Astrocyte (in vitro differentiated cells and primary cell): ENCODE results near the genes SLC9A3 and TPPP.

DNA sequence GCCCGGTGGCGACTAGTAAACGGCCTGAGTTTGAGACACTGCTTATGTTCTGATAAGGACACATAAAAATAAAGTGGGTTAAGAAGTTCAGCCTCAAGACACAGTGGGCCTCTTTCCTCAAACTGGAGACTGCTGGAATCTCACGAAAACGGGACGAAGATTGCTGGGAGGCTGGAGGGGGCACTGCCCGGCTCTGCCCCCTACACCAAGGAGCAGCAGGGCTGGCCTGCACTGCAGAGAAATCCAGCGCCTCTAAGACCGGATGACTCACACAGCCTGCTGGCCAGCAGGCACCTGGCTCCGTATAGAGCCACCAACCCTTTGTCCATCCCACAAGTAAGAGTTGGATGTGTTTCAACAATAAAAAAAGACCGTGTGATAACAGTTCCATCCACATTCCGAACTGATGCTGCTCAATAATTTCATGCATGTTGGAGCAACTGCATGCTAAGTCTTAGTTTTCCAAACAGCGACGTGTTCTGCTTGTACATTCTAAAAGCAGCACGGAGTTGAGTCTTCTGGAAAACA lies 11.6 kb downstream of the CCDC127 start:
- PRO-cap = no peak
- RRBS, 2 experiments = 14 to 58% methylated on average over 3 to 4 of the region's 15 CpGs

DNA sequence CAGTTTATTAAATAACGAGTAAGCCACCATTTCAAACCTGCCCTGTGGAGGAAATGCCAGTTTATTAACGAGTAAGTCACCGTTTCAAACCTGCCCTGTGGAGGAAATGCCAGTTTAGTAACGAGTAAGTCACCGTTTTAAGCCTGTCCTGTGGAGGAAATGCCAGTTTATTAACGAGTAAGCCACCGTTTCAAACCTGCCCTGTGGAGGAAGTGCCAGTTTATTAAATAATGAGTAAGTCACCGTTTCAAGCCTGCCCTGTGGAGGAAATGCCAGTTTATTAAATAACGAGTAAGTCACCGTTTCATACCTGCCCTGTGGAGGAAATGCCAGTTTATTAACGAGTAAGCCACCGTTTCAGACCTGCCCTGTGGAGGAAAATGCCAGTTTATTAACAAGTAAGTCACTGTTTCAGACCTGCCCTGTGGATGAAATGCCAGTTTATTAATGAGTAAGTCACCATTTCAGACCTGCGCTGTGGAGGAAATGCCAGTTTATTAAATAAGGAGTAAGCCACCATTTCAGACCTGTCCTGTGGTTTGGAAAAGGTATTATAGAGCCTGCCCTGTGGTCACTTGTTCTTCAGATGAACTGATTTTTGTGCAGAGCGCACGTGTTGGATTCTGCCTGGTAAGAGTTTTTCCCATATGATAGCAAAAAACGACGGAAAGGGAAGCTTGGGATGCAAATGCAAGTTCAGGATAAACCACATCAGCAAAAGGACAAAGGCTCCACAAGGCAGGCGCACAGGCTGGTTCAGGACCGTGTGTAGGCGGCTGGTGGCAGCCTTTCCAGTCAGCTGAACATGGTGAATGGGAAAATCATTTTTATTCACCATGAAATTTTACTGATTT lies 18.8 kb upstream of the PDCD6 start:
- PRO-cap = no peak
- RRBS, 2 experiments = no CpG with 5 or more reads among the region's 20 CpGs

- PRO-cap = no peak
- RRBS, 2 experiments = no CpG with 5 or more reads among the region's 3 CpGs
Observed at GRCh38 chr5:253677-253978, 17.8 kb upstream of the PDCD6 start.

DNA sequence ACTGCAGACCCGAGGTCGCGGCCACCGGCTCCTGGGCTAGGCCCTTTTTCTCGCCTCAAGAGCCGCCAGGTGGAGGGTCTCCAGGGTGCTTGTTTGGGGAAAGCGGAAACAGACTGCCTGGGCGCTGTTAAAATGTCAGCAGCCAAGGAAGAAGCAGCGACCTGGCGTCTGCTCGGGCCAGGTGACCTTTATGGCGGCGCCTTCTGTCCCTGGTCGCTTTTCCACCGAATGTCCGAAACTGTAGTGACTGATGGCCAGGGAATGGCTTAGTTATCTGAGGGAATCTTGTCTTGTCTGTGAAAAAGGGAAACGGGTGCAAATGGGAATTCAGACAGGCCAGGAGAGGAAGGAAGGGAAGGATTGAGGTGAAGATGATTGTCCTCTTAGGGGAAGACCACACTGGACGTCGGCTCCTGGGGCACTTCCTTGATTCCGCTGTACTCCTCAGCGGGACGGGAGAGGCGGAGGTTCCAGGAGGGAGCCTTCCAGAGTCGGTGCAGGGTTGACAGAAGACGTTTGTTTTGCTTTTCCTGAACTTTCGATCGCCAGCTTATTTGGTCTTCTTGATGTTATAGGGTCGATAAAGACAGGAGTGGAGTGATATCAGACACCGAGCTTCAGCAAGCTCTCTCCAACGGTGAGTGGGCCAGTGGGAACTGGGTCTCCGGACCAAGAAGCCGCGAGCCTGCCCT lies 836 bp downstream of the PDCD6 start:
- PRO-cap = no peak
- RRBS, 2 experiments = no CpG with 5 or more reads among the region's 33 CpGs

- PRO-cap = no peak
- RRBS, 2 experiments = no CpG with 5 or more reads among the region's 14 CpGs
Observed at GRCh38 chr5:279940-280613, 8.6 kb downstream of the PDCD6 start.

- PRO-cap = no peak
- RRBS, 2 experiments = no CpG with 5 or more reads among the region's 7 CpGs
Observed at GRCh38 chr5:281502-281987, 10.1 kb downstream of the PDCD6 start.

DNA sequence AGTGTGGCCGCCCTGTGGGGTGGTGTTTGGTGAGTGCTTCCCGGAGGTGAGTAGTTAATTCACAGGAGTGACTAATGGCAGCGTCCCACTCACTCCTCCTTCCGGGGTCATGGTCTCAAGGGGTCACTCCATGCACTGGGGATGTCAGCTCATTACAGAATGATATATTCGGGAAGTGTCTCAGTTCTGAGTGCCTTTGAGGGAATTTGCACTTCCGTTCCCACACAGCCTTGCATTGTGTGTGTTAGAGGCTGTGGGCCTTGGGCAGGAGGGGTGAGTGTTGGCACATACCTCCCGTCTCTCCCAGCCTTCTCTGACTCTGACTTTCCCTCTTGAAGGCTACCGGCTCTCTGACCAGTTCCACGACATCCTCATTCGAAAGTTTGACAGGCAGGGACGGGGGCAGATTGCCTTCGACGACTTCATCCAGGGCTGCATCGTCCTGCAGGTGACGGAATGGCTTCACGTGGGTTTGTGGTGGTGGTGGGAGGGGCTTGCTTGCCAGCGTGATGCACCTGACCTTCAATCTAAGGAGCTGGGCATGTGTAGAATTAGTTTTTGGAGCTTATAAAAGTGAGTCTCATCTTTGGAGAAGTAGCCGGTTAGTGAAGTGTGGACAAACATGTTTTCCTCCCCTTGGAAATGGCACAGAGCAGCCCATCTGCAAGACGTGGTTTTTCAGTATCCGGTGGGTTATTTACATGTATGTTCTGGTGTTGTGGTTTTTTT lies 10.4 kb upstream of the AHRR start:
- PRO-cap = no peak
- RRBS, 2 experiments = 52 to 67% methylated on average over 5 of the region's 20 CpGs

DNA sequence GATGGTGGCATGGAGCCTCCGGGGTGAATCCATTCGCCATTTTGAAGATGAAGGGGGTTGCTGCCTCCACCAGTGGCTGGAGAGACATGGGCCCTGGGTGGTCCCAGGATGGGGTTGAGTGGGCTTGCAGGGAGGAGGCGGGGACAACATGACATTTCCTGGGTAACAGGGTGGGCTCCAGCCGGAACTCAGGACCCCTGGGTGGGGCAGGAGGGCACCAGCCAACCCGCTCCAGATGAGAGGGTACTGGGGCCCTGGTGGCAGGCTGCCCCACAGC lies 55.7 kb downstream of the AHRR start:
- PRO-cap = no peak
- RRBS, 2 experiments = no CpG with 5 or more reads among the region's 5 CpGs

- PRO-cap = no peak
- RRBS, 2 experiments = no CpG with 5 or more reads among the region's 11 CpGs
Observed at GRCh38 chr5:440350-440916, 2.5 kb upstream of the EXOC3 start.

- PRO-cap = no peak
- RRBS, 2 experiments = 2 to 4% methylated on average over 34 of the region's 62 CpGs
Observed at GRCh38 chr5:524318-524729, at the start of gene SLC9A3. TSS of gene SLC9A3 (minus strand) at chr5:524449.

DNA sequence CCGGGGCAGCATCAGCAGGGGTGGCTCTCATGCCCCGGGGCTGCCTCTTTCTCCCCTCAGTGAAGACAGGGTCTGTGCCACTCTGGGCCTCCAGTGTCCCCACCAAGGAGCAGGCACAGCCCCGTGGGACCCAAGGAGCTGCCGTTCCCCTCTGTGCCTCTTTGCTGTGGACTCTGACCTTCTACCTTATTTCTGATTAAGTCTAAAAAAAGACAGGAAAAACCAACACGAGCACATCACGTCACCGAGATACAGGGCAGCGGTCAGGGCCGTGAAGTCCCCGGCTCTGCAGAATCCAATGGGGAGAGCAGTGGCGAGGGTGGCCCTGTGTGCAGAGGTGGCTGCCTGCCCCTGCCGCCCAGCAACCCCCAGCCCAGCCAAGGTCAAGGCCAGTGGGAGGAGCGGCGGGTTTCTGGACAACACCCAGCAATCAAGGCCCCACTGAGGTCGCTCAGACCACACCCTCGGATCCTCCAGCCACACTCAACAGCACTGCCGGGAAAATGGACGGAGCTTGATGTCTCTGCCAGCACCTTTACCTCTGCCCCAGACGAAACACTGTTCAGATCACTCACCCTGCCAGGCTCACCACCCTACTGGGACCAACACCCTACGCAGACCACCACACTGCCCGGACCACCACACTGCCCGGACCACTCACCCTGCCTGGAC lies 32.7 kb upstream of the SLC9A3 start:
- PRO-cap = no peak
- RRBS, 2 experiments = 93 to 97% methylated on average over 1 of the region's 22 CpGs

- PRO-cap = no peak
- RRBS, 2 experiments = no CpG with 5 or more reads among the region's 15 CpGs
Observed at GRCh38 chr5:661295-661934, 31.7 kb downstream of the TPPP start.

GRCh38 chr5:671897-672643 lies 21.1 kb downstream of the TPPP start:
- PRO-cap = no peak
- RRBS, 2 experiments = 13% methylated on average over 1 of the region's 17 CpGs; no CpG with 5 or more reads in 1 of the 2 experiments

GRCh38 chr5:693117-693893 lies at the start of gene TPPP:
TSS of gene TPPP (minus strand) at chr5:693352.
- PRO-cap = bidirectional peak, plus-strand start at chr5:693534, minus-strand start at chr5:693317
- RRBS, 2 experiments = under 1 to 3% methylated on average over 19 to 40 of the region's 115 CpGs

DNA sequence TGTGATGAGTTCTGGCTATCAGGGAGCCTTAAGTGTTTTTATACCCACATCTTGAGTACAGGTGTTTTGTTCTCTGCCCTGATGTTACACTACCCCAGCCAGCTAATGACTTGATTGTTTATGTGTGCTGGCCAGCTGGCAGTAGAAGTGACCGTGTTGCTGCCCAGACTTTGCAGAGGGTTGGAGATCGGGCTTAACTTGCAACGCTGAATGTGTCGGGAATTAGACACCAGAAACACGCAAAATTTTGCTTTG lies 16.9 kb upstream of the ZDHHC11B start:
- PRO-cap = no peak
- RRBS, 2 experiments = no CpG with 5 or more reads among the region's 5 CpGs

DNA sequence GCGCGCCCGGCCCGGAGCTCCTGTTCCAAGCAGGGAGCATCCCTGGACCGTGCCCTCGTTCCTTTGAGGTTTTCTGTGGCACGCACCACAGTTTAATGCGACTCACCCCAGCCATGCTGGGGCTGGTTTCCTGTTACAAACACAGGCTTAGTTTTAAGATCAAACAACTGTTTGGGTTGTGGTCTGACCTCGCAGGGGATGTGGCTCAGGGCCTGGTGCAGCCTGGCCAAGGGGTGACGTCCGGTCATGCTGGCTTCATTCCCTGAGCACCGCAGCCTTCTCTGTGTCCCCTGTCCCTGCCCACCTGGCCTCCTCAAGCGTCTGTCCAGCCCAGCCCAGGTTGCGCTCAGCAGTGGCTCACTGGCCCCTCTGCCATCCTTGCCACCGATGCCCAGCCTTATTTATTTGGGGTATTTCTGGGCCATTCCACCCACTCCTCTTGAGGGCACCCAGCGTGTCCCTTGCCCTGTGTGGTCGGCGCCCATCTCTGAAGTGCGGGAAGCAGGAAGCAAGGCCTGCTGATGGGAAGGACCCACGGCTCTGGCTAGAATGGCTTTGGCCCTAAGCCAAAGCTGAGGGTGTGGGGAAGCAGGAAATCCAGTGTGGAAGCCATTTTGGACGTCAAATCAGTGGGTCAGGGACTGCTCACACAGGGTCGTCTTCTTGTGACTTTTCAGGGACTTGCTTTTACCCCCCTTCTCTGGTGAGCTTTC lies 51.0 kb upstream of the NKD2 start:
- PRO-cap = no peak
- RRBS, 2 experiments = no CpG with 5 or more reads among the region's 22 CpGs

- PRO-cap = no peak
- RRBS, 2 experiments = 90 to 92% methylated on average over 4 to 6 of the region's 20 CpGs
Observed at GRCh38 chr5:960019-960500, 48.5 kb upstream of the NKD2 start.

- PRO-cap = no peak
- RRBS, 2 experiments = no CpG with 5 or more reads among the region's 10 CpGs
Observed at GRCh38 chr5:960582-961082, 48.0 kb upstream of the NKD2 start.

- PRO-cap = no peak
- RRBS, 2 experiments = 24 to 34% methylated on average over 2 of the region's 11 CpGs
Observed at GRCh38 chr5:982431-982787, 26.2 kb upstream of the NKD2 start.

DNA sequence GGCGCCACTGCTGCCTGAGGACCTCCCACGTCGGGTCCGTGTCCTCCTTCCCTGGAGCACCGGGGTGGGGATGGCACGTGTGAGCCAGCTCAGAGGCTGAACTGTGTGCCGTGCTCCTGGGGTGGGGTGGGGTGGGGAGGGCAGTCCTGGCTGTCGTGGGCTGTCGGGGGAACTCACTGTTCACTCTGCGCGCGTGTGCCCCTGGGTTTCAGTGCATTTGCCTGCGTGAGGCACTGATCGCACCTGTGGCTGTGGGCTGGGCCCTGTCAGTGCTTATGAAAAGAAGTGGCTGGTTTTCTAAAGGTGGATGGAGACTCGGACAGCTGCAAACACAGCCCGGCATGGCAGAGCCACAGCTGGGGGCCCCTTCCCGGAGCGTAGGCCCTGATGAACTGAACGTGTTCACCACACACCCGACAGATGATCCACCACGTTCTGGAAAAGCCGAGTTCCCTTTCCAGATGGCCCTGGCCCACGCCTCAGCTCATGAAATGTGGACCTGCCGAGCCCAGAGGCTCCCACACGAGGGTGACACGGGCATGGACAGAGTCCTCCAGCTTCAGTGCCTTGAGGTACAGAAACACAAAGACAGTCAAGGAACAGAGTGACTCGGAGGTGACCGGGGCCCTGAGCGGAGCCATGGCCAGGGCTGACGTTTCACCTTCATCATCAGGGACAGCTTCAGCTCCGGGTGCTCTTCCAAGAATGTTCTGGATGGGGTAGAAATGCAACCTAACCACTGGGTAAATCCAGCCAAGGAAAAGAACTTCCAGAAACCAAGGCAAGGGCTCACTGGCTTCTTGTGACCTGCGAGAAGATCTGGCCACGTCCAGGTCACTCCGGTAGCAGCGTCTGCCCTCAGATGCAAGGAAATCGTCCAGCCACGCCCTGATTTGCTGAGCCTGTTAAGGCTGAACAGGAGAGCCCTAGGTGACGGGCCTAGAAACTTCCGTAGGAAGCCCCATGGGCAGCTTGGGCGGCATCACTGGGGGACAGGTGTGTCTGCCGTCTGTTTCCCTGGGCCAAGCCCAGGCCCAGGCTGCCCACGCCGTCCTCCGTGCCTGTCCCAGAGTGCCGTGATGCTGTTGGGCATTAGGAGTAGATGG lies 43.0 kb downstream of the NKD2 start:
- PRO-cap = no peak
- RRBS, 2 experiments = 86 to 88% methylated on average over 9 of the region's 45 CpGs